H4 (cell line): ENCODE results near the genes ANKLE1 and MRPL34.

- RAMPAGE, long total RNA = no peak
Measured at GRCh38 chr19:16349716-16350272, 25.2 kb downstream of the KLF2 start.

- RAMPAGE, long total RNA = no peak
Measured at GRCh38 chr19:16573729-16574286, 1.6 kb upstream of the SLC35E1 start.

GRCh38 chr19:16577828-16578095 lies 5.5 kb upstream of the SLC35E1 start:
- RAMPAGE, long total RNA = no peak

- RAMPAGE, long total RNA = no peak
Measured at GRCh38 chr19:16581988-16582680, 9.9 kb upstream of the SLC35E1 start.

DNA sequence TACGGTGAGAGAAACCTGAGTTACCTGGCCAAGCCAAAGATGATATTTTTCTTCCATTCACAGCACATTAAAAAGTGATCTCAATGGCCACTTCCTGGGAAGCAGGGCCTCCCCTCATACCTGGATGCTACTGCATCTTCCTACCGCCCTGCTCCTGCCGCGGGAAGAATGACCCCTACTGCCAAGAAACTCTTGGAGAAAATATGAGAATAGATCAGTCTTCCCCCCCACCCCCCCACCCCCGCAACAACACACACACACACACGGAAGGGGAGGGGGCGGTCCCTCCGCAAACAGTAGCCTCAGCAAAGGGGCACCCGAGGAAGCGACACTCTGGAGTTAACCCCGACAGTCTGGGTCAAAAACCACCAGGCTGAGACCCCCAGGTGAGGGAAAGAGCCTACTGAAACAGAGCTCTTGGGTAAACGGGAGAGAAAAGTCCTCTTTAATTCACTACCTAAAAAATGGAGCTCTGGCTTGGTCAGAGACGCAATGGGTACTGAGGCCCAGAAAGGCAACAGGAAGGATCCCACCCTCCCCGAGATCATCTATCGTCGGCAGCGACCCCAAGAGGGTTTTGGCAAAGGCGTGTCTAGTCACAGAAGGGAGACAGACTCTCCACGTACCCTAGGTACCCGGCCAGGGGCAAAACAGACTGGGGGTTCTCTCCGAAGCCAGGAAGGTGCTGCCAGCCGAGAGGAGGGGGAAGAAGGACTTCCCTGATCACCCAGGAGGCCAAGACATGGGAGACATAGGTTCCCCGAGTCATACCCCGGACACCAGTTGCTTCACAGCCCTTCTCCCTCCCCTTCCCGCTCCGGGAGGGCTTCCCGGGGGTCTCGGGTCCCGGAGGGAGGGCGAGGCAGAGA lies 1.1 kb downstream of the MED26 start:
- RAMPAGE, long total RNA = no peak

GRCh38 chr19:16628321-16628682 lies 298 bp upstream of the MED26 start:
- RAMPAGE, long total RNA = no peak

DNA sequence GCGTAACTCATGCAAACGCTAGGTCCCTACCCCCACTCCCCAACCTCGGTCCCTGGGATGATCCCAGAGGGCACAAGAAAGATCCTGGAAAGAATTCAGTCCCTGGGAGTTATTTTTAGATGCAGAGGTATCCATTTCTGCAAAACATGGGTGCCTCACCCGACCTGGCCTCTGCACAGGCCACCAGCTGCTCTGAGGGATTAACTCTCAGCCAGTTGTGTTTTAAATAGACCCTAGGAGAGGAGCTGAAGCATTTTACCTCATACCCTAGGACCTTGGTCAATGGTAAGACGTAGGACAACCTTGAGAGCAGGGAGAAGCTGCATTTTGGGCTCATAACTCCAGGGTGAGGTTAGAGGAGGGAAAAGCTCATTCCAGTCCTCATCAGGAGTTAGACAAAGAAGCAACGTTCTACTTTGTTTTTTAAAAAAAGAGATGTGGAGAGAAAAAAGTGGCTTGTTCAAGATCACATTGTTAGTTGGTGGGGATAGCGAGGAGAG lies 10.9 kb downstream of the TMEM38A start:
- RAMPAGE, long total RNA = no peak

DNA sequence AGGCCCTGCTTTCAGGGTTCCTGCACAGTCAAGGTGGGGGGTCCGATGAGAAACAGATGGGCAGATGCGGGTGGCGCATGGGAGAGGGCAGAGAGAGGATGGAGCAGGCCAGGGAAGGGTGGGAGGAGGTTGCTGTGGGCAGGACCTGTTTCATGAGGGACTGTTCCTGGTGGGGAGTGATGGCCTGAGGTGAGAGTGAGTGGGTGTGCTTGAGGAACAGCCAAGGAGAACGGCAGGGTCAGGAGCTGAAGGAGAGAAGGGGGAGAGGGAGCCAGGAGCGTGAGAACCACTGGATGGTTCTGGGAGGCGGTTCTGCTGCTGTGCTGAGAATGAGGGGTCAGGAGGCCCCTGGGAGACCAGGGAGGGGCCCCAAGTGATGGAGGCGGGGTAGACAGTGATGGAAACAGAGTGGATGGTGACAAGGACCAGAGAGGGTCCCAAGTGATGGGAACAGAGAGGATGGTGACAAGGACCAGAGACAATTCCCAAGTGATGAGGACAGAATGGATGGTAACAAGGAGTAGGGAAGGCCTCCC lies 7.8 kb downstream of the SIN3B start:
- RAMPAGE, long total RNA = no peak

DNA sequence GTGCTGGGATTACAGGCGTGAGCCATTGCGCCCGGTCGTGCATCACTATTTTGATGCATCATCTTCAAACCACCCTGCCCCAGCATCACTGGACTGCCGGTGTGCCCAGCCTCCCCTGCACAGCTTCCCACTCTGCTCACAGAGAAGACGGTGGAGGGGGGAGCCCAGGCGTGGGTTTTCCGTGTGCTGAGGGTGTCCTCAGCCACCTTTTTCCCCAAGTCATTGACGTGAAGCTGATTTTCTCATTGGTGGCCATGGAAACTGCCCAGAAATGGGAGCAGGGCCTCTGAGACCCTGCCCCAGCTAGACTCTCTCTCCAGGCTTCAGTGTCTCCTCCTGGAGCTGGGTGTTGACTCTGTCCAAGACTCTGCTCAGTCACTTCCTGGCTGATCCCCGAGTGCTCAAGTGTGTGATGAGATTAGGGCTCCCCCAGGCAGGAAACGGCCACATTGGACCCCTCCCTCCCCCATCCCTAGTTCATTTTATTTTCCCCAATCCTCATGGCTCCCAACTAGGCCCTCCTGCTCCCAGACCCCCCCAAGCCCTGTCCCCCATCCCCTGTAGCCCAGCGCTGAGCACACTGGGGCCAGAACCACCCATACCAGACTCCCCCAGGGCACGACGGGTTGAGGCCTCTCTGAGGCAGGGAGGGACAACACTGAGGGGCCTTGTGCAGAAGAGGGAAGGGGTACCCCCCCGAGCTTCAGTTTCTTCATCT lies 1.4 kb upstream of the F2RL3 start:
- RAMPAGE, long total RNA = no peak

DNA sequence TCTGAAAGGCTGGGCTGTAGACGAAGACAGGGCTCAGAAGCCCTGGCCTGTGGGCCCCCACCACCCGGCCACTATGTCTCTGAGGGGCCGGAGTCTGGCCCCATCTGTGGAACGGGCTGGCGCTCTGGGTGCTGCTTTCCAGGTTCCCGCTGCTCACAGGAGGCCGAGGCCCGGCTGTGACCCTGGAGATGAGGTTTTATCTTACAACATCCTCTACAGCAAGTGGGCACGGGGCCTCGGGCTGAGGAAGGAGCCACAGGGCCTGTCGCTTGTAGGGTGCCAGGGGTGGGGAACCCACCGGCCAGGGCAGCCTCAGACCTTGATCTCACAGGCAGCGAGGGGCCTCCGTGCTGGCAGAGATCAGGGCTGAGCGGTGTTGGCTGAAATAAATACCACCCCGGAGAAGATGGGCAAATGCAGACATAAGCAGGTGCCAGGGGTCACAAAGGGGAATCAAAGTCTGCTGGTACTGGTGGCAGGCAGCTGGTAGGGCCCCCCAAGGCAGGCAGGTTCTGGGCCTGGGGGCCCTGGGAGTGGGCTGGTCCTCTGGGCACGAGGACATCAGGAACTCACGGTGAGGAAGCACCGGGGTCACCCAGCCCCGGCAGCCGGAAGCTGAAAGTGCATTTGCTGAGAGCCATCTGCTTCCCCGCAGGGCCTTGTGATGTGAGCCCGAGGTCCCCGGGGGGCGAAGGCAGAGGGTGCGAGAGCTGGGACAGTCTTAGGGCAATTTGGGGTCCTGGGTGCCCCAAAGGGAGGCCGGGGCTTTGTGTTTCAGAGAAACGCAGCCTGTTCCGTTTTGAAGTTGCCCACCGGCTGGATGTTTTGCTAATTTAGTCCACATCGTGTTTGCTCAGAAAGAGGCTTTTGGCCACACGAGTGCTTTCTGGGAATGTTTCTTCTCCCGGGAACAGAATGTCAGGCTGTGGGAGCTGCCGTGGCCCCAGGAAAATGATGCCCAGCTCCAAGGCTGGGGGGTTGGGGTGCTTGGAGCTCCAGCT lies 4.7 kb downstream of the F2RL3 start:
- RAMPAGE, long total RNA = no peak

DNA sequence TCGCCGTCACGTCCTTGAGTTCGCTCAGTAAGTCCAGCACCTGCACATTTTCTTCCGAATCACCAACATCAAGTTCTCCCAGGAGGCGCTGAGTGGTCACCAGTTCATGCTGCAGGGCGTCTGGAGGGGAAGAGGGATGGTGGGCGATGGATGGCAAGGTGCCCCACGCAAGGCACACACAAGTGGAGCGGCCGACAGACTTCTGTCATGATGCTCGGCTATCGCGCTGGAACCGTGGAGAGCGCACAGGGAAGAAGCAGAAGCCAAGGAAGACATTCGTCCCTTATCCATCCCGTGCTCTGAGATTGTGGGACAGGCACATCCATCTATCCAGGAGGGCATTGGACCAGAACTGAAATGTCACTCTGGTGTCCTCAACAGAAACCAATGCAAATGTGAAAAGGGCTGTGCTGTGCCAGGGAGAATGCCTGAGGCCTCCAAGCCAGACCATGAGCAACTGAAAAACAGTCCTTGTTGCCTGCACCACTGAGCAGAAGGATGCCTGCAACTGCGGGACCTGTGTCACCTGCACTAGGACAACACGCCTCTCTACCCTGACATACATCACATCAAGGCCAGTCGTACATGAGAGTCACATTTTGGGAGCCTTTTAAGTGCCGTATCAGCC lies 22.3 kb downstream of the HAUS8 start:
- RAMPAGE, long total RNA = no peak

- RAMPAGE, long total RNA = no peak
Measured at GRCh38 chr19:17090476-17091286, 15.1 kb downstream of the MYO9B start.

DNA sequence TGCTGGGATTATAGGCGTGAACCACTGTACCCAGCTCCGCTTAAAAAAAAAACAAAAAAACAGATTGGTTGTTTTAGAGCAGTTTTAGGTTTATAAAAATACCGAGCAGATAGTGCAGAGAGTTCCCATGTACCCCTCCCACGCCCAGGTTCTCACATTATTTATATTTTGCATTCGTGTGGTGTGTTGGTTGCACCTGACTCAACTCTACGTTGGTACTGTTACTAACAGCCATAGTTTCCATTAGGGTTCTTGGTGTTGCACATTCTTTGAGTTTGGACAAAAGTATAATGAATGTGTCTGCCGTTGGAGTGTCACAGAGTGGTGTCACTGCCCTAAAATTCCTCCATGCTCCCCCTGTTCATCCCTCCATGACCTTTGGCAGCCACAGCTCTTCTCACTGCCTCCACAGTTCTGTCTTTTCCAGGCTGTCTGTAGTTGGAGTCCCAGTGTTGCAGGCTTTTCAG lies 29.1 kb downstream of the MYO9B start:
- RAMPAGE, long total RNA = no peak

- RAMPAGE, long total RNA = no peak
Measured at GRCh38 chr19:17107262-17108600, 32.2 kb downstream of the MYO9B start.

- RAMPAGE, long total RNA = no peak
Measured at GRCh38 chr19:17152250-17152537, 63.0 kb upstream of the USE1 start.

DNA sequence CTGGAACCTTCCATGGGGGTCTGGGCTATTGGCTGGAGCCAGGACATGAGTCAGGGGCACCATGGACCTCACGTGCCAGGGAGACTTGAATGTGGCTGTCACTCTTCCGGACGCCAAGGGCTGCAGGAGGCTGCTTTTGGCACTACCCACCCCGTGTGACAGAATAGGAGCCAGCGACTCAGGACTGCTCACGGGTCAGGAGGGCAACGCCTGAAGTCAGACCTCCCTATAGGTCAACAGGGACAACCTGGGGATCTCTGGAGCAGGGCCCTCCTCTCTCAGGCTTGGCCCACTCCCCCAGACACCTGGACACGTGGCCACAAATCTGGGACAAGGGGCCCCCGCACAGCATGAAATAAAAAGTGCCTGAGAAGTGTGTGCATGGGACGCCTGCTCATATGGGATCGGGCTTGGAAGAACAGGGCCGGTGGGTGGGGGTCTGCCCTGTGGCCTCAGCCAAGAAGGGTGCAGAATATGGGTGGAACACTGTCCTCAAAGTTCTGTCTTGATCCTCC lies 2.2 kb upstream of the USE1 start:
- RAMPAGE, long total RNA = no peak

- RAMPAGE, long total RNA = no peak
Measured at GRCh38 chr19:17214443-17215035, 618 bp upstream of the USE1 start.

DNA sequence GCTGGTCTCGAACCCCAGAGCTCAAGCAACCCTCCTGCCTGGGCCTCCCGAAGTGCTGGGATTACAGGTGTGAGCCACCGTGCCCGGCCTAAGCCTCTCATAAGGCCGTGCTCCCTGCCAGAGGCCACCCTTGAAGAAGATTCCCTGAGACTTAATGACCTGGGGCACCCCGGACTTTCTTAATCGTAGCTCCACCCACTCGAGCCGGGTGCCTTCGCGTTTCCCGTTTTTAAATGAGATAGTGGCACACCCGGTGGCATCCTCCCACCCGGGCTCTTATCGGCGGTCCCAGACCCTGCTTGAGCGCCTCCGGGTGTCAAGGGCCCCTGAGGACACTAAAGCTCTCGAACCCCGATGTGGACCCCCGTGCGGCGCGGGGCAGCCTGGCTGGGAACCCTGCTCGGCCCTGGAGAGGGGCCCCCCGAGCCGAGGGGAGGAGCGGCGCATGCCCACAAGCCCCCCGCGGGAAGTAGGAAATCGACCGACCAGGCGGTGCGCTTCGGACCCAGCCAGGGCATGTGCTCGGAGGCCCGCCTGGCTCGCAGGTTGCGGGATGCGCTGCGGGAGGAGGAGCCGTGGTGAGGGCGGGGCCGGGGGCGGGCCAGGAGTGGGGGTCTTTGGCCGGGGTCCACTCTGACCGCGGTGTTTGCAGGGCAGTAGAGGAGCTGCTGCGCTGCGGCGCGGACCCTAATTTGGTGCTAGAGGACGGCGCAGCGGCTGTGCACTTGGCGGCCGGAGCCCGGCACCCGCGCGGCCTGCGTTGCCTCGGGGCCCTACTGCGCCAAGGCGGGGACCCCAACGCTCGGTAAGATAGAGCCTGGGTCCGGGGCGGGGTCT lies at the start of gene ANKLE1:
Gene ANKLE1 (plus strand): TSS at position 497 of the 837 bp plus-strand sequence.
- RAMPAGE, long total RNA = no peak

DNA sequence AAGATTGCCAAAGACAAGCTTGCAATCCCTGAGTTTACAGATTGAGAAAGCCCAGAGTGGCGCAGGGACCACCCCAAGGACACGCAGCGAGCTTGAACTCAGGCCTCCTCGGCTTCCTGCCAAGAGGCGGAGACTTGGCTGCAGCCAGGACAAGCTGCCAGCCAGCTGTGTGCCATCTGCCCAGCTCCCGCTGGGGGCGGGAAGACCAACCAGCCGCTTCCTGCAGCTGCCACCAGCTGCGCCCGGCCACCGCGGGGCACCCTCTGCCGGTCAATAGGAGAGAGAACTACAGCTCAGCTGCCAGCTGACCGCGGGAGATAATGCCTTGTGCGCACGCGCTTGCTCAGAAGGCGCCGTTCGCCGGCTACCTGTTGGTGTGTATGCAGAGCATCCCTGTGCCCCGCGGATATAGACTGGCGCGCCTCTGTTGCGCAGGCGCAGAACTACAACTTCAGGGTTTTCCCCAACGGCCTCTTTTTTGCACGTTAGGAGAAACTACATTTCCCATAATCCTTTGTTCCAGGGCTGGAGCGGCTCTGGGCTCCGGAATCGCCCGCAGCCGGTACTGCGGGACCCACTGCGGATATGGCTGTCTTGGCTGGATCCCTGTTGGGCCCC lies at the start of gene MRPL34:
Gene MRPL34 (plus strand): TSS at position 565 of the 618 bp plus-strand sequence.
- RAMPAGE, long total RNA = start-site peak on the plus strand centred at position 550 of the sequence, 56 bp wide, 598 reads

- RAMPAGE, long total RNA = no peak
Measured at GRCh38 chr19:17328858-17329687, 5.6 kb downstream of the ANO8 start.